ENCODE data around the genes DYRK3 and PIGR.

- PRO-cap, 2 experiments, result no peak in any of the 2 experiments
Measured at GRCh38 chr1:206587060-206587807, 25.0 kb downstream of the EIF2D start.

DNA sequence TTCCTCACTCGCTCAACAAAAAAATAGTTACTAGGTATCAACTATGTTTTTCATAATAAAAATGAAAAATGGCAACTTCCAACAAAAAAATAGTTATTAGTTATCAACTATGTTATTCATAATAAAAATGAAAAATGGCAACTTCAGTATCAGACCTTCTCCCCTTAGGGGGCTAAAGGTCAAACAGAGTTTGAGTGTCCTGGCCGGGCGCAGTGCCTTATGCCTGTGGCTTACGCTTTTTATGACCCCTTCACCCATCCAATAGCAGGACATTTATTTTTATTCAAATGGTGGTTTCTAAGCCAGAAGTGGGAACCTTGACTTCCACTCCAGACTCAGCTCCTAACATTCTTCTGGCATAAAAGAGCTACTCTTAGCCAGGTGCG is 3.9 kb downstream of the EIF2D start:
- PRO-cap, 2 experiments, result peak in 2 of 2 experiments; most common plus-strand start position 189 of the sequence (in 2)

DNA sequence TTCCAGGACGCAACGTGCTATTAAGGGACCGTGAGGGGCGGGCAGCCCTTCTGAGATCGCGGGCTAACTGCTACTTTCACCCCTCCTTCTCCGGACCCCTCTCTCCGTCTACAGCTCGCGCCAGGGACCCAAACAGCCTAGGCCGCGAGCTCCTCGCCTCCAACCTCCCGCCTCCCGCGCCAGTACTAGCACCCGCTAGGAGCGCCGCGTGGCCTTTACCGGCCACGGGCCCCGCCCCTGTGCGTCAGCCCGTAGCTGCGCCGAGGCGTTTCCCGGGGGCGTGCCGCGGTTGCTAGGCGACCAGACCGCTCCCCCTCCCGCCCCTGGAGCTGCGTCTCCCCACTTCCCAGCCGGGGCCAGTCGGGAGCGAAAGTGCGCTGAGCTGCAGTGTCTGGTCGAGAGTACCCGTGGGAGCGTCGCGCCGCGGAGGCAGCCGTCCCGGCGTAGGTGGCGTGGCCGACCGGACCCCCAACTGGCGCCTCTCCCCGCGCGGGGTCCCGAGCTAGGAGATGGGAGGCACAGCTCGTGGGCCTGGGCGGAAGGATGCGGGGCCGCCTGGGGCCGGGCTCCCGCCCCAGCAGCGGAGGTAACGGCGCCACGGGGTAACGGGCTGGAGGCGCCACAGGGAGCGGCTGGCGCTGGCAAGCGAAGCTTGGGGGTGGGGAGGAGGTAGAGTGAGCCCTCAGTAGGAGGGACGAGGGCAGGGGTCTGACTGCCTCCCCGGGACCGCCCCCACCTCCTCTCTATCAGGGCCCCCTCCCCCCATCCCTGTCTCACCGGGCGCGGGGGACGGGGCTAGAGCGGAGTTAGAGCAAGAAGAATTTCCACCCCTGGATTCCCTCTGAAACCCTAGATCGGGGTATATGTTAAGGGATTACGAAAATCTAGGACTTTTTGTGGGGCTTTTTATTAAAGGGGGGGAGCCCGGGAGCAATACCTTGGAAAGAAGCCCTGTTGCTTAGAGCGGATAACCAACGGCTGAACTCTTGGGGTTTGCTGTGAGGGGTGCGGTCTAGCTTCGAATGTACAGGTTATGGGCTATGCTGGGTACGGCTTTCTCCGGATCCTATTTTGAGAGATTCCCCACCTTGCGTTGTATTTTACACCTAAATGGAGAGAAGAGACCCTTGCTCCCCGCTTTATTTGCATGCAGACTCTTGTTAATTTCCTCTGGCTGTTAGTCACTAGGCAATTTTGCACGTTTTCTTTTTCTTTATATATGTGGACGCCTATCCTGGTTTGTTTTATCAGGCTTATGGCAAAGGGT is at the start of gene DYRK3:
DYRK3 (plus strand) TSS at position 342 of the 1,267 bp plus-strand sequence.
- PRO-cap, 2 experiments, result peak in 2 of 2 experiments; most common plus-strand start position 359 of the sequence (in 2); most common minus-strand start position 187 of the sequence (in 2)

- PRO-cap, 2 experiments, result no peak in any of the 2 experiments
Measured at GRCh38 chr1:206666951-206667332, 17.8 kb upstream of the MAPKAPK2 start.

DNA sequence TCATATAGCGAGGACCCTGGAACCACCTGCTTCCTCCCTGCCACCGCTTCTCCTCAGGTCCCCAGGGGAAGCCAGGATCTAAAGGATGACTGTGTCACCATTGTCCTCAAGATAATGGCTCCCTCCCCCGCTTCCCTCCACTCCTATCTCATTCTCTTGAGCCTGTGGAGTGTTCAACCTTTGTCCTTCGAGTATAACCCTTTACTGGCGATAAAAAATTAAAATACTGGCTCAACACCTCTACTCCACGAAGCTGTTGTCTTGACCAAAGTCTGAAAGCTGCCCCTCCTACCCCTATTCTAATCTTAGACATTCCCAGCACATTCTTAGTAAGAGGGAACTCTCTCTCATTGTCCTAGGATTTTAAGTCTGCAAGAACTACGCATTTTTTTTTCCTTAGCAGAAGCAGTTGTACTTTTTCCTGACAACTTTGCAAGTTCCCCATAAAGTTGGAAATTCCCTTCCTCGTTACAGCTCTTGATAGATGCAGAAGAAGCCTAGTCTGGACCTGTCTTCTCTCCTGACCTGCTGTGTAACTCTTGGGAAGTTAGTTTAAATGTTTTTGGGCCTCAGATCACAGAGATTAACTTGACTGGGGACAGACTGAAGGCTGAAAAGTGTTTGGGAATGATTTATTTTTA is 12.5 kb upstream of the MAPKAPK2 start:
- PRO-cap, 2 experiments, result no peak in any of the 2 experiments

DNA sequence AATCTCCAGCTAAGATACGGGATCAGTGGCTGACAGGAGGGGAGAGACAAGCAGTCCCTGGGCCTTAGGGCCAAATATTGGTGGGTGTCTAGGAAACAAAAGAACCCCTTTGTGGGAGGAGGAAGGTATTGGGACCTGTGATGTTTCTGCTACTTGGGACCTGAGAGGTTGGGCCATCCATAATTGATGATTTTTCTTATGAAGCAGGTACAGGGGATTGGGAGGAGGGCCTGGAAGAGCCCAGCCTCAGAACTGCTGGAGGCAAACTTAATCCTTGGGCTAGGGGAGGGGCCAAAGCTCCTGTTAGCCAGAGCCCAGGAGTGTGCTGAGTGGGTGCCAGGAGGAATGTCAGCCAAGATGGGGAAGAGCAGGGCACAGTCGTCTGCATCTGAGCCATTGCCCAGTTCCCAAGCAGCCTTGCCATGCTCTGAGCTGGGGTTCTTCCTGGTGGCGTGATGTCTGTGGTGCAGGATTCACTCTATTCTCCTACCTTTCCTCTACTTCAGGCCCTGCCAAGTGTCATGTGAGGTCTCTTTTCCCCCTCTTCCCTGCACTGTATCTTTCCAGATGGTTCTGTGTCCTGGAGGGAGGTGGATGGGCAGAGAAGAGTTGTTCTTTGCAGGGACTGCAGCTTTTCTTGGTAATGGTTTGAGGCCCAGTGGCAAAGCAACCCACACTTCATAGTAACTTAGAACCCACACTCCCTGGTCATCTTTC is 5.8 kb downstream of the MAPKAPK2 start:
- PRO-cap, 2 experiments, result peak in 1 of 2 experiments; most common plus-strand start position 205 of the sequence (in 1)

GRCh38 chr1:206691490-206692209 is 6.9 kb downstream of the MAPKAPK2 start:
- PRO-cap, 2 experiments, result no peak in any of the 2 experiments

GRCh38 chr1:206692971-206694324 is 8.7 kb downstream of the MAPKAPK2 start:
- PRO-cap, 2 experiments, result peak in 2 of 2 experiments; most common plus-strand start chr1:206693408 (in 1)

DNA sequence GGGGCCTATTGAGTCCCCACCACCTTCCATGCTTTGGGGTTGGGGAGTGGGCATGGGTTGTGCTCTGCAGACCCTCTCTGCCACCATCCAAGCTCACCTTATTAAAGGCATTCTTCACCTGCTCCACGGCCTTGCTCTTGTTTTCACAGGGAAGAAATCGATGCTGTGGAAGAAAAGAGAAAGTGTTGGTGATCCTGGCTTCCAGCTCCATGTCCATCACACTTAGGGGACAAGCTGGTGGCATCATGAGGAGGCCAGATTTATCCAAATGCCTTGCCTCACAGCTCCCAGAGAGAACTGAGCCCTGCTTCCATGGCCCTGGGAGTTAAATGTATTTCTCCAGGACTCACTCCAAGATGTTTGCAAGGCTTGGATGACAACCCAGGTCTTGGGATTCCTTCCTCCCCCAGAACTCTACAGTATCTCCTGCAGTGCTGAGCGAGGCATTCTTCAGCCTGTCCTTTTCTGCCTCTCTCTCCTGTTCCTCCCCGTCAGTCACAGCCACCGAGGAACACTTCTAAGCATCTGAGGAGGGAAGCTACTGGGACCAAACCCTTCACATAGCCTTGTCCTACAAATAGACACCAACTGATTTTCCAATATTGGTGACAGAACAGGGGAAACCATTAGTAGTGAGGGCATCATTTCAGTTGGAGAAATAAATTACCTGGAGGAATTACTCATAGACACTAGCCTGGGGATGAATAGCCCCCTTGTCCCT is 681 bp upstream of the IL19 start:
- PRO-cap, 2 experiments, result peak in 1 of 2 experiments; most common minus-strand start position 220 of the sequence (in 1)

- PRO-cap, 2 experiments, result no peak in any of the 2 experiments
Measured at GRCh38 chr1:206921387-206921804, 345 bp downstream of the FCMR start.

DNA sequence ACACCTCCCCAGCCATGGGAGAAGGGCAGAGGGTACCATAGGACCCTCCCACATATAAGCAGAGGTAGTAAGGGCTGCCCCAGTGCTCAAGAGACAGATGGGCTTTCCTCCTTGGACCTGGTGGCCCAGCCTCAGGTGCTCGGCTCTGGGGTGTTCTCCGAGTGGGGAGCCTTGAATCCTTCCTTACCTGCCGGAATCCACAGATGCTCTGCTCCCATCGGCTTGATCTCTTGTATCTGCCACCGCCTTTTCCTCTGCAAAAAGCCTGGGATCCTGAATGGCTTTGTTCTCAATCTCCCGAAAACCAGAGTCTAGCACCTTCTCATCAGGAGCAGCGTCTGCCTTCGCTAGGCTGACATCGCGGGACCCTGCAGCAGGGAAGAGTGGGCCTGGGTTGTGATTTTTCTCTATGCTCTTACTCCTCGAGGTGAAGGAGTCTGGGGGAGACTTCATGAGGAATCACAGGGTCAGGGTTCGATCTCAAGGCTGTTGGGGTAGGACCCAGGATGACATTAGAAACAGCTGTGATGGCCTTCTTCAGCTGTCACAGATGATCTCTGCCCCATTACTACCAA is 11.1 kb upstream of the FCMR start:
- PRO-cap, 2 experiments, result no peak in any of the 2 experiments

DNA sequence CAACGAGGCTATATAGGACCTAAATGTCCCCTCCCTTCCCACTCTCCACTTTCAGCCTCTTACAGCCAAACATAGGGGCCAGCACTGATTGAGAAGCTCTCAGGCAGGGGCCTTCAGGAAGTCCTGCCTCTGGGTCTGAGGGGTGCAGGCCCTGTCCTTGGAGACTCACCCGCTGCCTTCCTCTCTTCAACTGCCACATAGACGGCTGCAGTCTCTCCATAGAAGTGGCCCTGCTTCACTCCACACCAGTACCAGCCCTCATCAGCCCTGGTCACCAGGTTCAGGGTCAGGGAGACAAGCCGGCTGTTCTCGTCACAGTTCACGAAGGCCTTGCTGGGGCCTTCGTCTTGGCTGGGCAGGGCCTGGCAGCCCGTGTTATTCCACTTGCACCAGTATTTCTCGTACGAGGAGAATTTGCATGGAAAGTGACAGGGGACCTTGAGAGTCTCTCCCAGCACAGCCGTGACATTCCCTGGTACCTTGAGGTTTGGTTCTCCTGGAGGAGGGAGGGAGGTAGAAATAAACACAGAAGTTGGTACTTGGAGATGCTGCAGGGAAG is 11.9 kb downstream of the PIGR start:
- PRO-cap, 2 experiments, result no peak in any of the 2 experiments

DNA sequence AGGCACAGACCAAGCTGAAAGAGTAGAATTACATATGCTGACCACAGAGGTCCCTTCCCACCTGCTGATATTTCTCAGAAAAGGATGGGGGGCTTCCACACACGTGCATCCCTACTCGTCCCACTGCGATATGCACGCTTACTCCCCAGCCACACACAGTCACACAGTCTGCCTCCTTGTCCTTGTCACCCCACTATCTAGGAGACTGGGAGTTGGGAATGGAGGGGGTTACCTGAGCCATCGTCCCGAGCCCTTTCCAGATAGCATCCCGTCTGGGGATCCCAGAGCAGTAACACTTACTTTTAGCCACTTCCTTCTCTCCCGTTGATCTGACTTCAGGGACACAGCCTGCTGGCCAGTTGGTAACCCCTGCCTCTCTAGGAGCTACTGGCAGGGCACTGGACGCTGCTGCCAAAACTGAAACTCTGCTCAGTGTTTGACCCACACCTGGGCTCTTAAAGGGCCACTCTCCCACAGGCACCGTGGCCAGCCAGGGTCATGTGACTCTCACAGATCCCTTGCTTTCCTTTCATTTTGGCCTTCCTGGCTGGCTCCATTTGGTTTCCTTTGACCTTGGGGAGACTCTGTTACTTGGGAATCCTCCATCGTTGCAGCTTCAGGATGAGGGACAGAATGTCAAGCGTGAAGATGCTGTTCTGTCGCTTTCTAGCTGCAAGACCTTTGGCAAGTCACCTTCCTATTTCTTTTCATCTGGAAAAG is at the start of gene PIGR:
PIGR (minus strand) TSS at position 431 of the 720 bp plus-strand sequence.
- PRO-cap, 2 experiments, result no peak in any of the 2 experiments

DNA sequence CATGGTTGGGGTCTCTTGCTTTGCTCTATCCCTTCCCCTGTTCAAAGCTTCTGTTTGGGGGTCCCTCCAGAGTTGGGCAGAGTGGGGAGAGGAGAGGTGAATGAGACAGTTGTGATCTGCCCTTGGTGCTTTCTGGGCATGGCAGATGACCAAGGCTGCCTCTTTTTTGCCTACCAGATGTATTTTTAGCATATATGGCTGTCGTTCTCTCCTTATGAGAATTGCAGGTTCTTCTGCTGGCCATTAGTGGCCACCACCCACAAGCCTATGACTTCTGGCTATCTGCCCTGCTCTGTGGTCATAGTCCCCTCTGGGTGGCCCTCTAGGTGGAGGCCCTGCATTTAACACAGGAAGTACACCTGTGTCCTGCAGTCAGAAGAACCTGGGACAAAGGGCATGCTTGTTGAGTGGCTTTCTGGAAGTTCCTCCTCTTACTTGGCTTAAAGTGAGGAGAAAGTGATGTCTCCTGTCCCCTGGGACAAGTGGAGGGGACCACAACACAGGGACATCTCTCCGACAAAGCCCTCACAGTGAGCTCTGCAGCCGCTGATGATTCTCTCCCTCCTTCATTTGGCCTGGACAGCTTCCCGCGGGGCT is 6.5 kb downstream of the FCAMR start:
- PRO-cap, 2 experiments, result no peak in any of the 2 experiments

GRCh38 chr1:207021542-207022672 is 10.6 kb downstream of the C1orf116 start:
- PRO-cap, 2 experiments, result no peak in any of the 2 experiments

DNA sequence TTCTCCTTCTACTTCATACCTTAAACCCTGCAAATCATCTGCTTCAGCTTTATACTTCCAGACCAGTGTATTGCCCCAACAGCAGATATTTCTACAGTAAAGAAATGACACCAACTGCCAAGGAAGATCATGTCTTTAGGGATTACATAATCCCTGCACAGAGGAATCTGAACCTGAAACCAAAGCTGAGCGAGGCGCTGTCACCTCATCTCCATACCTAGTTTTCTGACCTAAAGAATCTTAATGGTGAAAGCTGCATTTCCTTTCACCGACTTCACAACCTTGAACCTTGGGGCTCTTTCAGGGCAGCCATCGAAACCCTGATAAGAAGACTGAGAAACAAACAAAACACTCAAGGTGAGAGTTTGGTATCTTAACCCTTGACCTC is 2.2 kb downstream of the C1orf116 start:
- PRO-cap, 2 experiments, result no peak in any of the 2 experiments

DNA sequence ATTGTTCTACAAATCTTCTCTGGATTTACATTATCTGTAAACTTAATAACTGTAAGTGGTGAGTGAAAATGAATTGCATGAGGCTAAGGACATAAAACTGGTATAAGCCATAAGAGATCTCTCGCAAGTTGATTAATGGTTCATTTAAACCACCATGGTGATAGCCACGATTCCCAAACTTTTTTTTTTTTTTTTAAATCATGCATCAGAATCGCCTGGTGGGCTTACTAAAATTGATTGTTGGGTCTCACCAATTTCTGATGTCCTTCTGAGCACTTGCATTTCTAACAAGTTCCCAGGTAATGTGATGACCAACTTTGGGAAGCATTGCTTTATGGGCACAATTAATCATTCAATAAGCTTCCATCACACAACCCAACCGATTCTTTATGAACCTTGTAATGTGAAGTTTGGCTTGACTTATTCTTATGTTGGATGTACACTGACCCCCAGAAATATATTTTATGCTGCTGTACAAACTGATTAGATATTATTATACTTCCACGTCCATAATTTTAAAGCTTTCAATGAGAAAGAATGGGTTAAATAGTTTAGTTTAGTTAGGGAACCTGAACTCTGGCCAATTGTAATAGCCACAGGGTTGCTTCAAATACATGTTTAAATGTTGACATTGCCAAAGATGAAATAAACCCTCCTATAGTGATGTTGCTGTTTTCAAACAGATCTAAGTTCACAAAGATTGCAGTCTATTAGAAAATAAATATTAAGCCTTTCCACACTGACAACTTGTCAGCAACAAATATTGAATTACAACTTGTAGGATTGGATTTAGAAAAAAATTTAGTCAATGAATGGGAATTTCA is 8.0 kb downstream of the YOD1 start:
- PRO-cap, 2 experiments, result peak in 1 of 2 experiments; most common minus-strand start position 384 of the sequence (in 1)

- PRO-cap, 2 experiments, result no peak in any of the 2 experiments
Measured at GRCh38 chr1:207050382-207050881, 576 bp downstream of the YOD1 start.

DNA sequence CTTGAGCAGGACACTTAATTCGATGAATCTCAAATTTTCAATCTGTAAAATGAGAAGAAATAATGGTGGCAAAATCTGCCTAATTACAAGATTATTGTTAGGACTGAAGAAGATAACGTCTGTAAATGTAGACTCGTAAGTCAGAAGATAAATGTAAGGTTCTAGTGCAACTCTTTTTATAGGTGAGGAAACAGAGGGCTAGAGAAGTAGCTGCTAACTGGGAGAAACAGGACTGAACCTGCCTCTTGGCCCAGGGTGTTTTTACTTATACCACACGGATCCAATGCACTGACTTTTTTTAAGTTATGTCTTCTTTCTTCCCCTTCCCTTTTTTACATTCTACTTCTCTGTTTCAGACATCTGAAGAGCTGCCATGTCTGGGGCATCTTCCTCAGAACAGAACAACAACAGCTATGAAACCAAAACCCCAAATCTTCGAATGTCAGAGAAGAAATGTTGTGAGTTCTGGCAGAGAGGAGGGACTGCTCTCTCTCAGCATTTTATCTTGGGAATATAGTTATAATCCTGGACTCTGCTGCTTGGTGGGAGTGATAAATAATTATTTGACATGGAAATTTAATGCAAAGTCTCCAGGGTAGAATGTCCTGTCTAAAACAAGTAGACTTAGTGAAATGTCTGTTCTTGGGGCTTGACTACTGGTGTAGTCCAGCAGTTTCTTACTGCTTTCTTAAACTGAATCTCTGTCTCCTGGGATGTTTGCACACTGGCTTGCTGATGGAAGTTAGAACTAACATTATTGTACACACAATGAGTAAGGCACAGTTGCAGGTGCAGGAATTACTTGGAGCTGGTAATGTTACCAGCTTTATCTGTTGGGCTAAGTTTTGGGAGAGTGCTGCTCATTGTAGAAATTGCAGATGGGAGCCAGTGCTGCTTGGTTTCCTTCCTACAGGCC is 1.5 kb downstream of the PFKFB2 start:
- PRO-cap, 2 experiments, result no peak in any of the 2 experiments

GRCh38 chr1:207108979-207109451 is 5.0 kb downstream of the C4BPA start:
- PRO-cap, 2 experiments, result no peak in any of the 2 experiments